ENCODE measurements around the genes SELENOM, RNF185, EIF4ENIF1 and DEPDC5.

DNA sequence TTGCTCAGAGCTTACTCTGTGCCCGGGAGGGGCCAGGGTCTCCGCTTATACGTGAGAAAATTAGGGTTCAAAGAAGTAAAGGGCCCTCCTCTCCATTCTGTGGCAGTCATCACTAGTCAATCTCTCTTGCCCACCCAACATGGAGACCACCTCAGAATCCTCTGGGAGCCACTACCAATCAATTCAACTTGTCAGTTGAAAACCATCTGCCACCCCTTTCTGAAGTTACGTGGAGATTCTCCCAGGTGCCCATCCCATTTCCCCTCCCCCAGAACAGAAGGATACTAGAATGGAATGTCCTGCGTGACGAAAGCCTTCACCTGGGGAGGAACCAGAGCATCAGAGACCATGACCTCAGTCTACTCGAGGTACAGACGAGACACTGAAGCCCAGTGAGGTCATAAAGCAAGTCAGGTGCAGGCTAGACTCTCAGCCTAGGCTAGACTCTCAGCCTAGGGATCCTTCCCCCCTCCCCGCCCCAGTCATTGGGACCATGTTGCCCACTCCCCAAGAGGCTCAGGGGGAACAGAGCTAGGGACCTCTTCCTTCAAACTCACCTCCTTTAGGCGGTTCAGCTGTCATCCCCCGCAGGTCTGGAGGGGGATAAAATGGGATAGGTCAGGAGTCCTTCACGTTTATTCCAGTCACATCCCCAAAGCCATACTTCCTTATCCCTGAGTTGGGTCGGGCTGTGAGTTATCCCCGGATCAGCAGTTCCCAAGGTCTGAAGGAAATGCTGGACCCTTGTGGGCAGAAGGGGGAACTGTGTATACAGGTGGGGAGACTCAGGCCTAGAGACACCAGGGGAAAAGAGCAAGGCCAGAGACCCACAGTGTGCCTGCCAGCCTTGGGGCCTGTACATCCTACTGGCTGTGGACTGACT, 1.8 kb downstream of the SELENOM start:
- RRBS, result no CpG with 5 or more reads among the region's 14 CpGs

DNA sequence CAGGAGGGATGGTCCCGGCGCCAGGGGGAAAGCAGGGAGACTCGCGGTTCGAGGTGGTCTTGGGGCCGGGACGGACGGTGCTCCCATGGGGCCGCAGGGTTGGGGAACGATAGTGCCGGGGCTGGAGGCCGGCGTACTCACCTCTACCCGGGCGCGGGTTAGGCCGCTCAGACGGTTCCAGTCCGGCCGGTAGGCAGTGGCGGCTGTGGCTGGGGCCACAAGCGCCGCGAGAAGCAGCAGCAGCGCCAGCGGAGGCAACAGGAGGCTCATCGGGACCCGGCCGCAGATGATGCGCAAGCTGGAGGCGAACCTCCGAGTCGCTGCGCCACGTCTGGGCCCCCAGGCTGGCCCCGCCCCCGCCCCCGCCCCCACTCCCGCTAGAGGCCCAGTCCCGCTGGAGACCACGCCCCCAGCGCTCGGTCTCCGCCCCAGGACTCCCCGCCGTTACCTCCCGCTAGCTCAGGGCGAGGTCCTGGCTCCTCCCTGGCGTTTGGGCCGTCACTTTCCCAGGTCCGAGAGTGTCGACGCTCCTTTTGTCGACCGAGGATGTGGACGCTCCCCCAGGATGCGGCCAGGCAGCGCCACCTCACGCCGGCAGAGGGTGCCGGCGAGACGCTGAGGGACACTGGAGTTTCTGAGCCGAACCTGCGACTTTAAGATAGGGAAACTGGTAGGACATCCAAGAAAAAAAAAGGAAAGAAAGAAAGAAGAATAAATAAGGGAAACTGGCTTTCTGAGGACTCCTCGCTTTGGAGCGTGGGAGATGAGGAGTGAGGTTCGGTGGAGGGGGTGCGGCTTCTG, at the start of gene SELENOM:
Gene SELENOM, minus strand, starts transcription at position 333 of the 801 bp plus-strand sequence.
- RRBS, result 2% methylated on average over 17 of the region's 69 CpGs

DNA sequence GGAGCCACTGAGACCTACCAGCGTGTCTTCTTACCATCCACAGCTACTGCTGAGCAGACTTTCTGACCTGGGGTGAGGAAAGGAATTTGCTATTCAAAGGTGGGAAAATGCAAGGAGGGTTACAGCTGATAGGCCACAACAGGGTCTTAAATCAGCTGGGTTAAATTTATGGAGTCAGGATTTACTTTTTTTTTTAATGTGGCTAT, 572 bp upstream of the SELENOM start:
- RRBS, result no CpG with 5 or more reads among the region's 1 CpG

DNA sequence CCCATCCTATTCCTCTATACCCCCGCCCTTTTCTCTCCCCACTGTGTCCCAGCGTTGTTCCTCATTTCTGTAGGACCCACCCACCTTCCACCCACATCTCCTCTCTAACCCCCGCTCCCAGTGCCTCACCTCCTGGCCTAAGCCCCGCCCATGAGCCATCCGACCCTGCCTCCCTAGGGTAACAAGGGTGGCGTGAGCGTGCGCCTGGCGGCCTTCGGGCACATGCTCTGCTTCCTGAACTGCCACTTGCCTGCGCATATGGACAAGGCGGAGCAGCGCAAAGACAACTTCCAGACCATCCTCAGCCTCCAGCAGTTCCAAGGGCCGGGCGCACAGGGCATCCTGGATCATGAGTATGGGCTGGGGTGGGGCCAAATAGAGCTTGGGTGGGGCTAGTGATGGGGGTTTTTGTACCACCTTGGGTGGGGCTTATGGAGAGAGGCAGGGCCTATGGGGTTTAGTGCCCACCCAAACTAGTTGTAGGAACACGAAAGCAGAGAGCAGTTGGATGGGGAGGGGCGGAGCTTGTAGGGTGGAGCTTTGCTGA, 4.5 kb downstream of the INPP5J start:
- RRBS, result no CpG with 5 or more reads among the region's 17 CpGs

DNA sequence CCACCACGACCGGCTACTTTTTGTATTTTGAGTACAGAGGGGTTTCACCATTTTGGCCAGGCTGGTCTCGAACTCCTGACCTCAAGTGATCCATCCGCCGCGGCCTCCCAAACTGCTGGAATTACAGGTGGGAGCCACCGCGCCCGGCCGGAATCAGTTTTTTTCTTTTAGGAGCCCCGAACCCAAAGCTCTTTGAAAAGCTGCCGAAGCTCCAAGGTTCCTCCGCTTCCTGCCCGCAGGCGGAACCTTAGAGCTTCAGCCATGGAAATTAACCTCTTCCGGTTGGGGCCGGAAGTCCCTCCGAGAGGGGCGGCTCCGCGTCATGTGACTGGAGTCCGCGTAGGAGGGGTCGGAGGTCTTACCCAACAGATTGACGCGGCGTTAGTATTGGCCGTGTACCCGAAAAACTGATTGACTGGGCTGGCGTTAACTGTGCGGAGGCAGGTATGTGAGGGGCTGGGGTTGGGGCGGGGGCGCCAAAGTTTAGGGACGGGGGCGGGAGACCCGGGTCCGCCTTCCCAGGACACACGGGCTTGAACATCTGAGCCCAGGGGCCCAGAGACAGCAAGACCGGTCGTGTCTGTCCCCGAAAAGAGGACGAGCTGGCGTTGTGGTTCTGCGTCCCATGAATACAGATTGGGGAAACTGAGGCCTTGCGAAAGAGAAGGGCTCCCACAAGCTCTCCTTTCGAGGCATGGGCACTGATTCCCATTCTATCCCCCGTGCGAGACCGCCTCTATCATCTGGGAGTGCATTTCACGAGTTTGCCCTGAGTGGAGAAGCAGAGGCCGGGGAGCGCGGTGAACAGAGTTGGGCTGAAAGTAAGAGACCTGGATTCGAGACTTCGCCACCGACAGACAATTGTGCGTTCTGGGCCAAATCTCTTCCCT, at the start of gene RNF185:
Gene RNF185, plus strand, starts transcription at position 323 of the 890 bp plus-strand sequence.
- RRBS, result 2% methylated on average over 4 of the region's 57 CpGs

GRCh38 chr22:31218470-31219210, 6.5 kb downstream of the LIMK2 start:
- RRBS, result no CpG with 5 or more reads among the region's 4 CpGs

- RRBS, result no CpG with 5 or more reads among the region's 9 CpGs
Measured at GRCh38 chr22:31281976-31283050, 10.0 kb downstream of the PIK3IP1 start.

DNA sequence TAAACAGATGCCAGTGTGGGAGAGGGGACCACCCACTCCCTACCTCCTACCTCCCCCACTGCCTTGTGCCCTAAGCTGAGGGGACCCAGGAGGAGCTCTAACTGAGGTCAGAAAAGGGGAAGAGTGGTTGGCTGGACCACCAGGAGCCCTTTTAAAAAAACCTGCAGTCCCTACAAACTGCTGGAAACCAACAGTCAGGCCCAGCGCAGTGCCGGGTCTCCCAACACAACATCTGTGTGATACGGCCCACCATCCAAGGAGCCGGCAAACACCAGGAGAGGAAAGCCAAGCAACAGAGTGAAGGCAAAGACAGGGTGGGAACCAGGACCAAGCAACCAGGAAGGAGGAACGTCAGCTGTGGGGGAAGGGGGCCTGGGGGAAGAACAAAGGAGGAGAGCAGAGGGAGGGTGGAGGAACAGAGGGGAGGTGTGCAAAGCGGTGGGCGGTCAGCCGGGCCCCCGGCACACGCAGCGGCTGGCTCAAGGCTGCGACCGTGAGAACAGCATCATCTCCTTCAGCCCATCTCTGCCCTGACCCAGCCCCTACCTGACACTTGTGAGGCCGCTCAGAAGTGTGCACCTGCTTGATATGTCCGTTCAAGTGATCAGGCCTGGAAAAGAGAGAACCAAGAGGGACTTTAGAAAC, 3.7 kb downstream of the PATZ1 start:
- RRBS, result 57% methylated on average over 1 of the region's 15 CpGs

- RRBS, result 2% methylated on average over 60 of the region's 118 CpGs
Measured at GRCh38 chr22:31488957-31490037, at the start of gene EIF4ENIF1. TSS of gene EIF4ENIF1 (minus strand) at chr22:31489842.

DNA sequence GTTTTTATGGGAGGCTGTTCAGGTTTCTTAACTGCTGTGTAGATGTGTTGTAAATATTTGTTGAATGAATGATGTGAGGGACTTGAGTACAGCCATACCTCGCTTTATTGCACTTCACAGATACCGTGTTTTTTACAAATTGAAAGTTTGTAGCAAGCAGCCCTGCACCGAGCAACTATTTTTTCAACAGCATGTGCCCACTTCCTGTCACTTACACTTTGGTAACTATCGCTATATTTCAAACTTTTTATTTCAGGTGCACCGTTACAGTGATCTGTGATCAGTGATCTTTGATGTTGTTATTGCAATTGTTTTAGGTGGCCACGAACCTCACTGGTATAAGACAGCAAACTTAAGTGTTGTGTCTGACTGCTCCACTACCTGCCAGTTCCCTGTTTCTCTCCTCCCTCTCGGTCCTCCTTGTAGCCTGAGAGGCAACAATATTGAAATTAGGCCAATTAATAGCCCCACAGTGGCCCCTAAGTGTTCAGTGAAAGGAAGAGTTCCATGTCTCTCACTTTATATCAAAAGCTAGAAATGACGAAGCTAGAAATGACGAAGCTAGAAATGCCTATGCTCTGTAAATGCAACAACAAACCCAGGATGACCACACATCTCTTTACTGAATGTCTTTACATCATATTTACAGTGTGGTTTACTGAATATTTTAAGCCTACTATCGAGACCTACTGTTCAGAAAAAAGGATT, 946 bp downstream of the SFI1 start:
- RRBS, result no CpG with 5 or more reads among the region's 10 CpGs

DNA sequence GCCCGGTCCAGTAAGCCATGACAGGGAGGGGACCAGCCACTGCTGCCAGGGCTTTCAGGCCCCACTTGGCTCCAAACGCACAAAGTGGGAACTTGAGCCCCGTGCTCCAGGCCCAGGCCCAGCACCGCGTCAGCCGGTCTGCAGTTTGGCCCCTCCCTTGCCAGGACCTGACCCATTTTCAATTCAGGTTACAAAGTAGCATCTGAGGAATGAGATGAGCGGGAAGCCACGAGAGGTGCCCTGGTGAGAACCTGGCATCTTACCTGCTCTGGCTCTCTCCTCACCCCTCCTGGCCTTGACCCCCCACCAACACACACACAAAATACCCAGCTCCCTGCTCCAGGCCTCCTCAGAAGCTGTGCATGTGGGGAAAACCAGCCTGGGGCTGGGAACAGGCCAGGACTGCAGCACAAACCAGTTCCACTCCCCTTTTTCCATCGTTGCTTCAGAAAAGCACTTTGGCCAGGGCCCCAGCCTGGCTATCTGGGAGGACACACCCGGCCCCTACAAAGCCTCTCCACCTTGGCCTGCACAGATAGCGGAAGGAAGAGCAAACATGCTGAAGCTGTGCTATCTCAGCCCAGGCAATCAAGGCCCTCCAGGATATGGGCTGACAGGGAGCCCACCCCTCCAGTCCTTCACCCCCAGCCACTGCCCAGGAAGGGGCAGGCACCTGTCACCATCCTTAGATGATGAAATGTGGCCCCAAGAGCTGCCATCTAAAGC, 35.6 kb downstream of the PISD start:
- RRBS, result no CpG with 5 or more reads among the region's 11 CpGs

DNA sequence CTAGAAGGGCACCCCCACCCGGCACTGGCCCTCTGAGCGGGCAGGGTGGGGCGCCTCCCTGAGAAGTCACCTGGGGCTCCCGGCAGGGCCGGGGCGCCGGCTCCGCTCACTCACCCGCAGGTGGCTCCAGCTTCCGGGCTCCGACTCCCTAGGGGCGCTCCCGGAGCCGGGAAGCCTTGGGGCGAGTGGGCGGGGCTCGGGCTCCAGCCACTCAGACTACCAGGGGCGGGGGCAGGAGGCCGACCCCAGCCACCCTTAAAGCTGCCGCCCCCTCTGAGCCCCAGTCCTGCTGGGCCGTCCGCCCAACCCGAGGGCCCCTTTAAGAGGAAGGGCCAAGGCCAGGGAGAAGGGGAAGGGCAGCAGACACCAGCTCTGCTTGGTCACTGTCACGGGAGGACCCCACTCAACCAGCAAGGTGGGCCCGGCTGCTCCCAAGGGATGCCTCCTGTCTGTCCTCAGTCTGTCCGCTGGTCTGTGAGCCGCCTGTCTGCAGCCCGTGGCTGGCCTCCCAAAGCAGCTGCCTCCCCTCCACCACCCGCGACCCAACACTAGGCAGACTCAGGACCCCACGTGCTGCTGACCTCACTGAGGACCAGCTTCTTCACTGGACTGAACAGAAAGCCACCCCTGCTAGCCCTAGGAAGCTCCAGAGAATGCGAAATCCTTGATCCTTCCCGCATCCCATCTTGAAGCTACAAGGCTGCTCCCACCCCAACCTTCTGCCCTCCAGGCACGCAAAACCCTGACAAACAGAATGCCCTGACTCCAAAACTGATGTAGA, 31.1 kb downstream of the PISD start:
- RRBS, result 1% methylated on average over 4 of the region's 34 CpGs

DNA sequence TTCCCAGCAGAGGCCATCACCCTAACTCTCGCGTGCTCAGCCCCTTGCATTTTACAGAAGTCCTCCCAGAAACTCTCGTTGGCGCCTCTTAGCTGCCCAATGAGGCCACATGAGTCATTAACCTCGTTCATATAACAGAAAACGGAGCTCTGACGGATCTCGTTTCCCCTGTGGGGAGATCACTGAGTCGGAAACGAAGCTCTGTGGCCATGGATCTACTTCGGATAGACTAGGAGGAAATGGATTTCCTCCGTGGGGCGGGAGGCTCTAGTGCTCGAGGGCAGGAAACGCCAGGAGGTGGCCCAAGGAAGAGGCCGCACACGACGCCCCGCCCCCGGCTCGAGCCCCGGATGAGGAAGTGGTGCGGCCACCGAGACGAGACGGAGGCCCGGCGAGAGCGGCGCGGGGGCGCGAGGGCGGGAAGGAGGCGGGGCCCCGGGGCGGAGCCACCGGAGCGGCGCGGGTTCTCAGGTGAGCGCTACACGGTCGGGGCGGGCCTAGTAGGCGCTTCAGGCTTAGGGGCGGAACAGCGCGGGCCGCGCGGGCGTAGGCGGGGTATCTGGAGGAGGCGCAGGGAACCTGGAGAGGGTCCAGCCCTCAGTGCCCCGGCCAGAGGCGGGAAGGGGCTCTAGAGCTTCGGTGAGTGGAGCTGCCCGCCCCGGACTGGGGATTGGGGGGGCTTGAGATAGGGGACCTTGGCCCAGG, at the start of gene DEPDC5:
Gene DEPDC5, plus strand, starts transcription at position 494 of the 705 bp plus-strand sequence.
- RRBS, result 2% methylated on average over 18 of the region's 60 CpGs

- RRBS, result no CpG with 5 or more reads among the region's 5 CpGs
Measured at GRCh38 chr22:31871287-31871736, 73.0 kb upstream of the YWHAH start.

- RRBS, result no CpG with 5 or more reads among the region's 7 CpGs
Measured at GRCh38 chr22:31917238-31917602, 27.1 kb upstream of the YWHAH start.

- RRBS, result no CpG with 5 or more reads among the region's 4 CpGs
Measured at GRCh38 chr22:32059022-32059438, 16.0 kb downstream of the SLC5A1 start.

DNA sequence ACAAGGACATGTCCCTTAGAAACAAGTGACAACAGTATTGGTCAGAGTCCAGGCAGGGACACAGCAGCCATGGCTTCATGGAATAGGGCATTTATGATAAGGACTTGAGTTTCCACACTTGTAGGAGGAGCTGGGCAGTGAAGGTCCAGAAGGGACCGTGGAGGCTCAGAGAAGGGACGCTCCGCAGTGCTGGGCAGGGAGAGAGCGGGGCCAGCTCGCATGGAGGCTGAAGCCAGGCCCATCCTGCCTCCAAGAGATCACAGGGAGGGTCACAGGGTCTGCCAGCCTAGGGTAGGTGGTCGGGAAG, 22.9 kb upstream of the RFPL3 start:
- RRBS, result no CpG with 5 or more reads among the region's 6 CpGs

GRCh38 chr22:32355212-32355549, 2.5 kb upstream of the RFPL3 start:
- RRBS, result no CpG with 5 or more reads among the region's 2 CpGs

DNA sequence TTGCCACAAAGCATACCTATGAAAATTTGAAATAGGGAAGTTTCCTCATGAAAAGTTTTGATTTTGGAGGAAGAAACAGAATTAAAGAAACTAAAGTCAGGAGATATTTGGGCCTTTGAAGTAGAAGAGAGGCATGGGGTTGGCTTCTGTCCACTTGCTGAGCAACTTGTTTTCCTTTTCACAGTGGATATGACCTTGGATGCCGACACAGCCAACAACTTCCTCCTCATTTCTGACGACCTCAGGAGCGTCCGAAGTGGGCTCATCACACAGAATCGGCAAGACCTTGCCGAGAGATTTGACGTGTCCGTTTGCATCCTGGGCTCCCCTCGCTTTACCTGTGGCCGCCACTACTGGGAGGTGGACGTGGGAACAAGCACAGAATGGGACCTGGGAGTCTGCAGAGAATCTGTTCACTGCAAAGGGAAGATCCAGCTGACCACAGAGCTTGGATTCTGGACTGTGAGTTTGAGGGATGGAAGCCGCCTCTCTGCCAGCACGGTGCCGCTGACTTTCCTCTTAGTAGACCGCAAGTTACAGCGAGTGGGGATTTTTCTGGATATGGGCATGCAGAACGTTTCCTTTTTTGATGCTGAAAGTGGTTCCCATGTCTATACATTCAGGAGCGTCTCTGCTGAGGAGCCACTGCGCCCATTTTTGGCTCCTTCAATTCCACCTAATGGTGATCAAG, 2.5 kb downstream of the RFPL3 start:
- RRBS, result no CpG with 5 or more reads among the region's 19 CpGs

DNA sequence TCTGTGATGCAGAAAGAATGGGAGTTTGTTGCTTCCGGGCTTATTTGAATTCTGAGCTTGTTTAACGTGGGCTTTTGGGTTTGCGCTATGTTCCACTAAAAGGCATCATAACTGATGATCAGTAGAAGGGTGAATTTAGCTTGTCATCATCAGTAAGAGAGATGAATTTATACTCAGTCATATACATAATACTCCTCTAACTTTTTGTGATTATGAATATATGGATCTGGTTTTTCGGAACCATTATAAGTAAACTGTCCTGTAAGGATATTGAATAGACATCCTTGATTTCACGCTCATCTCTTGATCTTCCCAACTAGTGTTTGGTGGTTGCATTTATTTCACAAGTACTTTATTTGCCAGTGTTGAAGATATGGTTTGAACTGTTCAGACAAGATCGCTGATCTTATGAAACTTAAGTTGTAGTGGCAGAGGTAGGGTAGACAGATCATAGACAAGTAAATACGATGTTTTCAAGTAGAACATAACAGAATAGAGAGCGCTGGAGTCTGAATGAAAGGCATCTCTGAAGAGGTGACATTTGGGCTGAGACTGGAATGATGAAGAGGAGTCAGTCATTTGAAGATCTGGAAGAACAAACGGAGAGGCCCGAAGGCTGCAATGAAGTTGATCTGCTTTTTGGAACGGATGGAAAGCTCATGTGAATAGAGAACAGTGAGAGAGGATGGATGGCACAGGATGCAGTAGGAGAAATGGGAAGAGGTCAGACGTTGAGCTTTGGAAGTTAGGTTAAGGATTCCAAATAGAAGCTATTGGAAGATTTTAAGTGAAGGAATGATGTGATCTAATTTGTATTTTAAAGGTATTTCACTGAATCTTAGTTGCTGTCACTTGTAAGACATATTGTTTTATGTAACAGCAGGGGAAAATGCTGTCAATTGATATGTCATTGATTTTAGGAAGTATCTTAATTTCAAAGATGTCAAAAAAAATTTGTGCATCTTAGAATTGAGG, 3.1 kb downstream of the FBXO7 start:
- RRBS, result no CpG with 5 or more reads among the region's 12 CpGs

Data from aortic smooth muscle cell (primary cell).